SK-MEL-5 (cell line): ENCODE measurements around the genes PIGU, NCOA6 and EIF6.

DNA sequence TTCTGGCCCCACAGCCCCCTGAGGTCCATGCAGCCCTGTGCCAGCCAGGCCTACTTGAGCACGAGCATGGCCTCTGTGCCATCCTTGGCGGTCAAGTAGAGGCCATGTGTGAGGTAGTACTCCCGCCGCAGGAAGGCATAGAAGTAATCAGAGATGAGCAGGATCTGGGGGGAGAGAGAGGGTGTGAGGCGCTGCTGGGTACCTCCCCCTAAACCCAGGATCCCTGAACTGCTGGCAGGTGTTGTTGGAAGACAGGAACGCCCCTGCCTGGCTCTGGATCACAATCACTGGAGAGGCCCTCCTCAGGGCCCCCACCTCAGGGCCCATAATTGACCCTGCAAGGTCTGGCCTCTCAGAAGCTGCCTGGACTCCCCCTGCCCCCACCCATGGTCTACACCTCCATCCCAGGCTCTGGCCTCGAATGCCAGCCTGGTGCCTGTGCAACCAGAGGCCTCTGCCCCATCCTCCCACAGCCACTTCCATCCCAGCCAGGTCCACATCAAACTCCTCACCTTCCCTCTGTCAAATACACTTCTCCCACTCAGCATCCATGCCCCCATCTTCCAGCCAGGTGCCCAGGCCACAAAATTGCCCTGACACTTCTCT lies 2.4 kb downstream of the MAP1LC3A start:
RAMPAGE:
- cytosol, long total RNA: no peak
- long total RNA: no peak
- nucleus, long total RNA: no peak

DNA sequence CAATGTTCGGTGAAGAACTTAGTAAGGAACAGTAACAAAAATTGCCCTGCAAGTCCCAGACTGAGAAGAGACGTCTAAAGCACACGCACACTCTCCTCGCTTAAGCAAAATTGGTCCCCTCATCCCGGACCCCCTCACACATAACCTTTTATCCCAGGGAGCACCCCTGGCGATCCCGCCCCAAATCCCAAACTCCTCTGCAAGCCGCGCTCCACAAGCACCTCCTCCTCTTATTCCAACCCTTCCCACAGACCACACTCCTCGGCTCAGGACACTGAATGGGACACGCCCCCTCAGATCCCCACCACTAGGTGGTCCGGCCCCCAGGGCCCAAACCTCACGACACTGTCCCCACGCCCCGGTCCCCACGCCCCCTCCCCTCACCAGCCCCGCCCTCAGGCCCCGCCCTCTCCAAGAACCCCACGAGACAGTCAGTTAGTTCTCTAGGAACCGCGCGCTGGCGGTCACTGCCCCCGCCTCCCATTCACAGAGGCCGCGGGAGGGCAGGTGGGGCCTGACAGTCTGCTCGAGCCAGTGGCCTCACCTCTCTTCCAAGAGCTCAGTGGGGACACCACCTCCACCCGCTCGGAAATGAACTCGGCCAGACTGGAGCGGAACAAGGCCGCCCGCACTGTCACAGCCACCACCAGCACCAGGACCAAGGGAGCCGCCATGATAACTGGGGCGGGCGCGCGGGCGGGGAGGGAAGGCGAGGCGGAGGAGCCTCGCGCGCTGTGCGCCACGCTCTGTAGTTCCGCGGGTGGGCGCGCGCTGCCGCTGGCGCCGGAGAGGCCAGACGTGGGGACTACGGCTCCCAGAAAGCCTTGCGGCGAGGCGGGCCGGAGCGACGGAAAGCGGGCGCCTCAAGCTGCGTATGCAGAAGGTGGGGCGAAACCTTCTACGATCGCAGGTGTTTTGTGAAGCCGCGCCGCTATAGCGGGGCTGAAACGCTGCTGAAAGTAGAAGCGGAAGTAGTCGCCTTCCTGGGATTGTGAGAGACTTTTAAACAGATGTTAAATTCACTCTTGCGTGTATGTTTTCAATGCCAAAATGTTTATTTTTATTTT lies at the start of gene PIGU:
PIGU (minus strand) TSS at position 681 of the 1,067 bp plus-strand sequence.
RAMPAGE:
- cytosol, long total RNA: start-site peak on the minus strand centred at position 690 of the sequence, 26 bp wide, 91 and 592 reads in 2 replicates
- long total RNA: start-site peak on the minus strand centred at position 681 of the sequence, 14 bp wide, 52 and 76 reads in 2 replicates
- nucleus, long total RNA: start-site peak on the minus strand centred at position 688 of the sequence, 22 bp wide, 97 and 73 reads in 2 replicates

DNA sequence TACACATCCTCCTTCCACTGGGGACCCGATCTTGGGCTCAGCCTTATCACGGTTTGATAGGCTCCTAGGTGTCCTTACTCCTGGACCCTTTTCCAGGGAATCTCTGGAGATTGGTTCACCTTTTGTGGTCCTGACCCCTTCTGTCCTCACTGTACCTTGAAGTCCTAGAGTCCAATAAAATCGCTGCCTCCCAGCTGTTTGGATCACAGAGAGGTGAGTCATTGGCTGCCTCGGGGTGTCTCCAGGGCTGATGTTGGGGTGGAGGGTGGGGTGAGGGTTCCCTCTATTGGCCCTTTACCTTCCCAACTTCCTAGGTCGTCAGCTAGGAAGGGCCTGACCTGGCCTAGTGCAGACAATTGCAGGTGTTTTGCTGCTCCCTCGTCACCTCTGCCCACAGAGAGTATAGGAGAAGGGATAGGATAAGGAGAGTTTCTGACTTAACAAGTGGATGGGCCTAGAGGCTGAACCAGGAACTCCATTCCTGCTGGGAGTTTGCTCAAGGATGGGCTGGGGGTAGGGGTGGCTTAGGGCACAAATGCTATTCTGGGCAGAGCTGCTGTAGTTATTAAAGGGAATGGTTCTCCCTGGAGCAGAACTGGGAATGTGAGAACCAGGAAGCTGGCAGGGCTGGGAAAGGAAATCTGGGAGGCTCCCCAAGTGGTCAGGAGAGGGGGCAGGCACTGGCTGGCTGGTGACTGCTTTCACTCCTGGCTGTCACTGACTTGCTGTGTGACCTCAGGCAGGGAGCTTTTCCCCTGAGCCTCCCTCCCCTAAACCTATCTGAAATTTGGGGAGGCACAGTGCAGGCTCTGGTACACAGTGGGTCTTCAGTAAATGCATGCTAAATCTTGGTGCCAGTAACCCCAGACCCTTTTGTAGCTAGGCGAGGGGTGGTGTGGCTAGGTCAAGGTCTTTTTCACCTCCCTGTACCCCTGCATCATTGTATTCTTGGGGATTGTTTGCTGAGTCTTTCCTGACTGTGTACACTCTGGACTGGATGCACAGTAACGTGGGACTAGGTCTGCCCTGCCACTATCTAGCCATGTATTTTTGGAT lies 1.4 kb downstream of the TP53INP2 start:
RAMPAGE:
- cytosol, long total RNA: no peak
- long total RNA: no peak
- nucleus, long total RNA: no peak

RAMPAGE:
- cytosol, long total RNA: no peak
- long total RNA: no peak
- nucleus, long total RNA: no peak
Measured at GRCh38 chr20:34825525-34825859, at the start of gene NCOA6. NCOA6 (minus strand) TSS chr20:34825651.

GRCh38 chr20:34863273-34863792 lies 9.3 kb downstream of the GGT7 start:
RAMPAGE:
- cytosol, long total RNA: no peak
- long total RNA: no peak
- nucleus, long total RNA: no peak

DNA sequence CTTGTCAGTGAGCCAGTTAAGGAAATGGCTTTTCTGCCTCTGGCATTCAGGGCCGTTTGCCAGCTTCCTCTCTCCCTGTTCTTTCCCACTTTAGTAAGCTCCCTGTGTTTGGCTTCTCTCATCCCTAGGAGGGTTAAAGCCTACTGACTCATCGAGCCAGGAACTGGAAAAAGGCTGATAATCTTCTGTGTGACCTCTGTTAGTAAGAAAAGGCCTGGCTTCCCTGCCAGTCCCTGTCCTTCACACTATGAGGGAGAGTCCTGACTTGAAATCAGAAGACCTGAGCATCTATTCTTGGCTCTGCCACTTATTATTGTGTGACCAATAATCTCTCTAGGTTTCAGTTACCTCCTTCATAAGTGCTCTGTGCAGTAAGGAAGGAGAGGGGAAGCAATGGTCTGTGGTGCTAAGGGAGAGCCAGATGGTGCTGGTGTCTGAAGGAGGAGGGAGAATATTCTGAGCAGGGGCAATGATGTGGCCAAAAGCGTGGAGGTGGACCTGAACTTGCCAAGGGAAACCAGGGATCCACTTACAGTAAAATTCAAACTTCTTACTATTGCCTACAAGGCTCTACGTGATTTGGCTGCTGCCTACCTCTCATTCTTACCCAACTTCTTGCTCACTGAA lies 31.4 kb downstream of the ACSS2 start:
RAMPAGE:
- cytosol, long total RNA: no peak
- long total RNA: no peak
- nucleus, long total RNA: no peak

GRCh38 chr20:35135741-35136519 lies 11.2 kb downstream of the EDEM2 start:
RAMPAGE:
- cytosol, long total RNA: no peak
- long total RNA: no peak
- nucleus, long total RNA: no peak

RAMPAGE:
- cytosol, long total RNA: no peak
- long total RNA: no peak
- nucleus, long total RNA: no peak
Measured at GRCh38 chr20:35144733-35145277, 2.3 kb downstream of the EDEM2 start.

RAMPAGE:
- cytosol, long total RNA: no peak
- long total RNA: no peak
- nucleus, long total RNA: no peak
Measured at GRCh38 chr20:35227008-35227918, 773 bp downstream of the MMP24 start.

DNA sequence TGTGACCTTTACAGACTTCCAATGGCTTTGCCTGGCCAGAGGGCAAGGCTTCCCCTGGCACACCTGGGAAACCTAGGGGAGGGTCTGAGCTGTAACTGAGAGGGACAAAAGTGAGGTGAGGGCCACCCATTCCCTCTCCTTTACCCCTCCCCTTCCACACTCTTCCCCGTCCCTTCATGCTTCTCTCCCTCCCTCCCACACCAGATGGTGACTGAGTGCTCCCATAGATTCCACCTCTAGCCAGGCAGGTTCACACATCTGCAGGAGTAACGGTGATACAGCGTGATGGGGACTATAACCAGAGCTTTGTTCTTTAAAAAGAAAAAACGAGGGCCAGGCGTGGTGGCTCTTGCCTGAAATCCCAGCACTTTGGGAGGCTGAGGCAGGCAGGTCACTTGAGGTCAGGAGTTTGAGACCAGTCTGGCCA lies 13.8 kb downstream of the MMP24OS start:
RAMPAGE:
- cytosol, long total RNA: no peak
- long total RNA: no peak
- nucleus, long total RNA: no peak

DNA sequence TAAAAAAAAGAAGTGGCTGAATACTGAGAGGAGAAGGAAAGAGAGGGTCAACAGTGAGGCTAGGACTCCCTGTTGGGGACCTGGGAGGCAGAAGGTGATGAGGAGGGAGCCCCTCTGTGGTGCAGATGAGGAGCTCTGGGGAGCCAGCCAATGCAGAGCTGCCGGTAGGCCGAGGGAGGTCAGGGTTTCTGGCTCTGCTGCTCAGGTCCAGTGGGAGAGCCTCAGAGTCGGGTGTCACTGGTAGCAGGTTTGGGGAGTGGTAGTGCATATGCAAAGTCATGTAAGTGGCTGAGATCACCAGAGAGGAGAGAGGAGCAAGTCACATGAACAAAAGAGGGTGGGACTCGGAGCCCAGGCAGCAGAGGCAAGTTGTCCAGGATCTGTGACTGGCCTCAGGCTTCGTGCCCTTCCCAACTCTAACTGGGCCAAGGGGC lies 6.9 kb downstream of the MMP24OS start:
RAMPAGE:
- cytosol, long total RNA: no peak
- long total RNA: no peak
- nucleus, long total RNA: no peak

DNA sequence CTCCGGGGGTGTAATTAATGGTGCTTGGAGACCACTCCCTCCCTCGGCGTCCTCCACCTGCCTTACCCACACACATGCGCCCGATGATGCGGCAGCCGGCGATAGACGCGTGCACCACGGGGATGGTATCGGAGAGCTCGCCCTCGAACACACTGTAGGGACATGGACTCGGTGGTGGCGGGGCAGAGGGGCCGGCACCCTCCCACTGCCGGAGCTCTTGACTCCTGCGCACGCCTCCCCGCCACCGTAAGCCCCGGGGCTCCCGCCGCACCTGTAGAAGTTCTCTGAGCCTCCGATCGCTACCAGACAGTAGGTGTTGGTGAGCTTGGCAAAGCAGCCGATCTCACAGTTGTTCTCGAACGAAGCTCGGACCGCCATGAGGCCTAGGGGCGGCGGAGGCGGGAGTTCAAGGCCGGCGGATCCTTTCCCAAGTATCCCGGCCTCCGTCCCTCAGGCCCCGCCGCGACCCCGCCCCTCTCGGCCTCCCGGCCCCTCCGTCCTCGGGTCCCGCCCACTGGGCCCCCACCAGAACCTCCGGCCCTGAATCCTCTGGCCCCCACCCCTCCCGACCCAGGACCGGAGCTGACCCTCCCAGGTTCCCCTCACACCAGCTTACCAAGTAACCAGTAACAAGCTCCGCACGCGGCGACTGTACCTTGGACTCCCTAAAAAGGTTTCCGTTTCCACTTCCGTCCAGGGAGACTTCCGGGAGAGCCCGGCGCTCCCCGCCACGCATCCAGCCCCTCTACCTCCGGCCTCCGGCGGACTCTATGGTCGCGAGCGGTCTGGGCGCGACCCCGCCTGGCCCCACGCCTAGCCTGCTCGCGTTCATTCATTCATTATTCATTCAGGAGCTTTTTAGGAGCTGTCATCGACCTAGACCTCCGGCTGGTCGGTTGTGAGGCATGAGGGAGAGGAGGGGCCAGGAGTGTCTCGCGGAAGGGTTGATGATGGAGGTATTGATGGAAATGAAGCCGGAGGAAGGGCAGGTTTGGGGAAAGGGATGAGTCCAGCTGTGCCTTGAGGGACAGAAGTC lies at the start of gene EIF6:
EIF6 (minus strand) TSS at position 663 of the 1,036 bp plus-strand sequence.
RAMPAGE:
- cytosol, long total RNA: start-site peak on the minus strand centred at position 657 of the sequence, 58 bp wide, 402 and 592 reads in 2 replicates
- long total RNA: no peak
- nucleus, long total RNA: no peak

DNA sequence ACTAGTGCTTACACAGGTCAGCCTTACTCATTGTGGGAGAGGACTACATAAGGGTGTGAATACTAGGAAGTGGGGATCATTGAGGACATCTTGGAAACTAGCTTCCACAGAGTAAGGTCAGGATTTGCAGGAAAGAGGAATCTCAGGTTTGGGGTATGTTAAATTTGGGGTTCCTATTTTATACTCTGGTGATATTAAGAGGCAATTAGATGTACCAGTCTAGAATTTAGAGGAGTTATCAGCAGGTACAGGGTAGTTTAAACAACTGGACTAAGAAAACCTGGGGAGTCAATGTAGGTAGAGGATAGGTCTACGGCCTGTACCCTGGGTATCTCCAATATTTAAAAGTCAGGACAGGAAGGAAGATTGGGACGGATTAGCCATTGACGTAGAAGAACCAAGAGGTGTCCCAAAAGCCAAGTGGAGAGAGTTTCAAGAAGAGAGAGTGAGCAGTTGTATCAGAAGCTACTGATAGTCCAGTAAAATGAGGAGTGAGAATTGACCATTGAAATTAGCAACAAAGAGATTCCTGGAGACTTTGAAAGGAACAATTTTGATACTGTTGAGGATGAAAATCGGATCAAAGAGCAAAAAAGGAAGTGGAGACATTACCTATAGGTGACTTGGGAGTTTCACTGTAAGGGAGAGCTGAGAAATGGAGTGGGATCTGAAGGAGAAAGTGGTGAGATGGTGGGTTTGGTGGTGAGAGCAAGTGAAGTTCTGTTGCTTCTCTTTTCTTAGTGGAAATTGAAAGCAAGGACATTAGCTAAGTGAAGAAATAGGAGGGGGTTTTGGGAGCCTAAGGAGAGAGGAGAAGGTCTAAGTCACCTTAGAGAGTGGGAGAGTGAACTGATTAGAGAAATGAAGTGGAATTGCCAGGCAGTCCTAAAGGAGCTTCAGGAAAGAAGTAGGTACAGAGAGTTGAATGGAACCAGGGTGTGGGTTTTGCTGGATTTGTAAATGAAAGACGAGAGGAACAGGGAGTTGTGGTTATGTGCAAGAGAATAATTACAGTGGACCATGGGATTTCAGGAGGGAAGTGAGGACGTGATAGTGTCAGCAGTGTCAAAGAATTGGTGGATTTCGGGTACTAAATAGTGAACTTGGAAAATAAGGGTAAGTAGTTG lies 4.1 kb downstream of the ERGIC3 start:
RAMPAGE:
- cytosol, long total RNA: no peak
- long total RNA: no peak
- nucleus, long total RNA: no peak

RAMPAGE:
- cytosol, long total RNA: no peak
- long total RNA: no peak
- nucleus, long total RNA: no peak
Measured at GRCh38 chr20:35618218-35618555, 2.6 kb downstream of the SPAG4 start.

DNA sequence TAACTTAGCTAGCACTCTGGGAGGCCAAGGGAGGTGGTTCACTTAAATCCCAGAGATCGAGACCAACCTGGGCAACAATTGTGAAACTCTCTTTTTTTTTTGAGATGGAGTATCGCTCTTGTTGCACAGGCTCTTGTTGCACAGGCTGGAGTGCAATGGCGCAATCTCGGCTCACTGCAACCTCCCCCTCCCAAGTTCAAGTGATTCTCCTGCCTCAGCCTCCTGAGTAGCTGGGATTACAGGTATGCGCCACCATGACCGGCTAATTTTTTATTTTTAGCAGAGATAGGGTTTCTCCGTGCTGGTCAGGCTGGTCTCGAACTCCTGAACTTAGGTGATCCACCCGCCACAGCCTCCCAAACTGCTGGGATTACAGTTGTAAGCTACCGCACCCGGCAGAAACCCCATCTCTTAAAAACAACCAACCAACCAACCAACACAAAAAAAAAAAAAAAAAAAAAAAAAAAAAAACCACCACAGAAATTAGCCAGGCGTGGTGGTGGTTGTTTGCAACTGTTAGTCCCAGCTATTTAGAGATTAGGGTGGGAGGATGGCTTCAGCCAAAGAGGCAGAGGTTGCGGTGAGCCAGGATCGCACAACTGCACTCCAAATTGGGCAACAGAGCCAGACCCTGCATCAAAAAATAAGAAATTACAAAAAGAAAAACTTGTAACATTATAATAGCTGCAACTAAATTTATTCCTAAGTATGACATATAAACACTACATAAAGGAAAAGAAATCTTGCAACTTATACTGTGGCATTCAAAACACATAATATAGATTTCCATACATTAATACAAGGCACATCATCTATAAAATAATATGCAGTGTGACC lies 14.2 kb downstream of the ROMO1 start:
RAMPAGE:
- cytosol, long total RNA: no peak
- long total RNA: no peak
- nucleus, long total RNA: no peak

RAMPAGE:
- cytosol, long total RNA: no peak
- long total RNA: no peak
- nucleus, long total RNA: no peak
Measured at GRCh38 chr20:35714172-35714553, 15.0 kb downstream of the ROMO1 start.

DNA sequence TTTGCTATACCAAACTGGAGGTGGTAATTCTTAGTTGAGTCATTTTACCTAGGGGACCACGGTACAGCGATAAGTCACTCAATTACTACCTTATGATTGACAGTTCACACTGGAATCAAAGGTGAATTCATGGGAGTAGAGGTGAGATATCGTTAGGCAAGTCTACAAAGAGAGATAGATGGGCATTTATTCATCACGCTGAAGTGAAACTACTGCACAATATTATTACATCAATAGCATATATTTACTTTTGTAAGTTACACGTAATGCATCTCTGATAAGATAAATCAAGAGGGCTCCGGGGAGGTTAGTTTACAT lies 1.7 kb downstream of the RBM39 start:
RAMPAGE:
- cytosol, long total RNA: no peak
- long total RNA: no peak
- nucleus, long total RNA: no peak

DNA sequence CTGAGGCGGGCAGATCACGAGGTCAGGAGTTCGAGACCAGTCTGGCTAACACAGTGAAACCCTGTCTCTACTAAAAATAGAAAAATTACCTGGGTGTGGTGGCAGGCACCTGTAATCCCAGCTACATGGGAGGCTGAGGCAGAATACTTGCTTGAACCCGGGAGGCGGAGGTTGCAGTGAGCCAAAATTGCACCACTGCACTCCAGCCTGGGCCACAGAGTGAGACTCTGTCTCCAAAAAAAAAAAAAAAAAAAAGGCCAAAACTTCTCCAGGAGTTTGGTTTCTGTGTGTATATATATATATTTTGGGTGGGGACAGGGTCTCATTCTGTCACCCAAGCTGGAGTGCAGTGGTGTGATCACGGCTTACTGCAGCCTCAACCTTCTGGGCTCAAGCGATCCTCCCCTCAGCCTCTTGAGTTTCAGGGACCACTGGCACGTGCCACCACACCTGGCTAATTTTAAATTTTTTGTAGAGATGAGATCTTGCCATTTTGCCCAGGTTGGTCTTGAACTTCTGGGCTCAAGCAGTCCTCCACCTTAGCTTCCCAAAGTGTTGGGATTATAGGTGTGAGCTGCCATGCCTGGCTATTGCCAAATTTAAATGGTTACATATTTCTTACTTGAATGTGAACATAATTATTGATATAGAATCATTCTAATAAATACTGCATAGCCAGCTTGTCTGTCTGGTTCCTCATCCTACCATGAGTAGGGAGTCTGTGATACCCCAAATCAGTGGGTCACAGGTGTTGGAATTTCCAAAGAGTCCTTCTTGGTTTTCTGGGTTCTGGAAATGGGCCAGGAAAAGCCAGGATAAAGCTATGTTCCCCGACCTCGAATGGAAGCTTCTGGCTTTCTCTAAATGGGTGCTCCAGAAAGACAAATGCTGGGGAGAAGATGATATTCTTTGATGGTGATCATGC lies 4.0 kb downstream of the PHF20 start:
RAMPAGE:
- cytosol, long total RNA: no peak
- long total RNA: no peak
- nucleus, long total RNA: no peak

RAMPAGE:
- cytosol, long total RNA: no peak
- long total RNA: no peak
- nucleus, long total RNA: no peak
Measured at GRCh38 chr20:35821785-35822357, 50.1 kb downstream of the PHF20 start.

RAMPAGE:
- cytosol, long total RNA: no peak
- long total RNA: no peak
- nucleus, long total RNA: no peak
Measured at GRCh38 chr20:36091424-36092384, 62.8 kb upstream of the EPB41L1 start.